Mesenchymal stem cell of Wharton's jelly (primary cell): ENCODE measurements around a stretch of chr1.

DNA sequence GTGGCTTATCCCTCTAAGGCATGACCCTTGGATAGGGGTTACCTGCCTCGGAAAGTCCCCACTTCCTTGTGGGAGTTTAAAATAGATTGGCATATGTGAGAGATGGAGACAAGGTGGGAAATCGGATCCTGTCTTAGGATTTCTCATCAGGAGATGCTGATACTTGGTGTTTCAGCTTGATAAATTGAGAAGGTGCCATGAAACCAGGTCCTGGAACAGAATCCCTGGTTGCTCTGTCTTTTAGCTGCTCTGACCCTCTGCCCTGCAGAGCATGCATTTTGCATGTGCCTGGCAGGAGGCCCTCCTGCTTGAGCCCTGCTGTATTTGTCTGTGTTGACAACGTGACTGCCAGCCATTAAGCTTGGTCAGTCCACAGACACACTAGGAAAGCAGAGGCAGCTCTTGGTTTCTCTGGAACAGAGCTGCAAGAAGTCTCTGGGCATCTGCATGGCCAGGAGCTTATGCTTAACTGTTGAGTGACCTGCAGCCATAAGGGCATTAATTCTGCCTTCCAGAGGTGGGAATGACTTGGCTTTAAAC is 2.5 kb downstream of the SLC25A44 start:
- CAGE, long polyA plus RNA, result no peak

GRCh38 chr1:156291132-156292118 is 4.1 kb downstream of the GLMP start:
- CAGE, long polyA plus RNA, result no peak

DNA sequence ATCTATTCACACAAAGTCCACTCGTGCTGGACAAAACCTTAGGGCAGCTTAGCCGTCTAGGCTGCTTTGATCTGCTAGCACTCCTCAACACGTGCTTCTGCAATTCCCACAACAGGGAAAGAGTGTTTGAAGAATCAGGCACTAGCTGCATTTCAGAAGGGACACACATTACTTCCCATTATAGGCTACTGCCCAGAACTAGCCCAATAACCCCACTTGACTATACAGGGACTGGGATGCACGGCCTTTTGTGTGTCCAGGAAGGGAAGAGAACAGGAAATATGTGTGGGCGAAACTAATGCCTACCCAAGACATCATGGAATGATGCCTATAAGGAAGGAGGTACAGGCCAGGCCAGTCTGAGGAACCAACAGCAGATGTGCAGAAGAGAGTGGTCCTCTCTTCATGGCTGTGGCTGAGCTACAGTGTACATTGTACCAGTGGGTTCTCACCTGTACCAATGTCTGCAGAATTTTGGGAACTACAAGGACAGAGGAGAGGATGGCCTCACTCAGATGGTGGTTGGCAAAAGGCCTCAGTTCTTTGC is 39.2 kb downstream of the MEF2D start:
- CAGE, long polyA plus RNA, result no peak

GRCh38 chr1:156478879-156479444 is 21.6 kb downstream of the MEF2D start:
- CAGE, long polyA plus RNA, result no peak

GRCh38 chr1:156488961-156490078 is 11.3 kb downstream of the MEF2D start:
- CAGE, long polyA plus RNA, result no peak

DNA sequence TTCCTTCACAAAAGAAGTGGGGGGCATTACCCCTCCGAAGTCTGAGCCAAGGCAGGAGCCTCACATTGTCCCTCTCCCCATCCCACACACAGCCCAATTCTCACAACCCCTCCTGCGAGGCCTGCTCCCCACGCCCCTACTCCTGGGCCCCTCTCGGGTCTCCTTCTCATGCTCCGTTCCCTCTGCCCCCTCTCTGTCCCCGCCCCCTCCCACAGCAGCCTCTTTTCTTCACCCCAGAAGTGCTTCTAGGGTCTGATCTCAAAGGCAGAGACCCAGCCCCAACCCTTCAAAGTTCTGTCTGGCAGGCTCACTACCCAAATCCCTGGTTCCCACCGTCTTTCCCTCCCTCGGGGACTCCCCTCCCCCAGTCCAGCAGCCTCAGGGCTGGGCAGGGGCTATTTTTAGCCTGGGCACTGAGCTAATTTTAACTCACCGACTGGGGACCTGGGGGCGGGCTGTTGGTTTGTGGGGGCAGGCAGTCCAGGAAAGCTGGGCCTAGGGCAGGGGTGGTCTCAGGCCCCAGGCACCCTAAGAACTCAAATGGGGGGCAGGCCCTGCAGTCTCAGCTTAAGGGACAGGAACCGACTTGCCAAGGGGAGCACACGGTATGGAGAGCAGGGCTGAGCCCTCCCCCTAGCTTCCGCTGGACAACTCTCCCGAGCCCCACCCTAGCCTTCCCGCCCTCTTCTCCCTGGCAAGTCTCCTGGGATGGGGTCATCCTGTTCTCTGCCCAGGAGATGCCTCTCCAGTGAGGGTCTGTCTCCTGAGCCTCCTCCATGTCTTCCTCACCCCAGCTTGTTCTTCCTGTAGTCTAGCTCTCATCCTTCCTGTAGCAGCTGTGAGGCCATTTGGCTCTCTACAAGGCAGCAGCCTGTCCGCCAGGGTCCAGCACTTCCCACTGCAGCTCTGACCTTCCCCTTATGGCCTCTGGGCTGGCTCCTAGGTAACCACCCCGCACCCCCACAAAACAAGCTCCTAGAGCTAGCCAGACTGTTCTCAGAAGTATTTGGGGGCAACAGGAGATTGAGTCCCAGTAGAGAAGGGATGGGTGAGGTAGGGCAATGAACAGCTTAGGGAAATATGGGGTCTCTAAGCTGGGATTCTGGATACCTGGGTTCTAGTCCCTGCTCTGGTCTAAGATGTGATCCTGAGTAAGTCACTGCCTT is 10.1 kb downstream of the MEF2D start:
- CAGE, long polyA plus RNA, result no peak

DNA sequence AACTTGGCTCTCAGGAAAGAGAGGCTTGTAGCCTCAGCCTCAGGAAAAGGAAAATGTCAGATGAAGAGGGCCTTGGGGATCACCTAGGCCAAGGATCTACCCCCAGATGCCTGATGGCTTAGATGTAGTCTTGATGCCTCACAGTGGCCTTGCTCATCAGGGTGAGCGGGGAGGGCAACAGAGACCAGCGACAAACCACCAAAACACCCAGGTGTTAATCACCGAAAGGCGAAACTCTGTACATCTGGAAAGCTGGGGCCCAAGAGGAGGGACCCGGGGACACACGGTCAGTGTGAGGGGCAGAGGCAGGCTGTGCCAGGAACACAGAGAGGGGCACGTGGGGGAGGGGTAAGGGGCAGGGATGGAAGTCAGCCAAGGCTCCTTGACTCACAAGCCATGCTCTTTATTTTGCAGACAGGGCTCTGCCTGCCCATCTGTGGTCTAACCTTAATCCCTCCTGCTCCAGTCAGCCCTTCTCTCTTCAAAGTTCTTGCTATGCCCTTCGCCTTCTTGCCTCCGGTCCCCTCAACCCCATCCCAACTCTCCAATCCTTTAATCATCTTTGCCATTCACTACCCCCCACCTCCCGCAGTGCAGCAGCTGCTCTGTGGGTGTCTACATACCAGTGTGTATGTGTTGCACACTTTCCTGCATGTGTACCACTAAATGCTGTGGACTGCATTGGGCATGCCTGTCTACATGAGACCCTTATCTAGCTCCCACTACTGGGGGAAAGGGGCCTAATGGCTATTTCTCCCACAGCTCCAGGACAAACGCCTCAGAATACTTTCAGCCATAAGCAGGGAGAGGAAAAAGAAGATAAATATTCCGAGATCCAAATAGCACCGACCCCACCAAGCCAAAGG is 4.2 kb downstream of the MEF2D start:
- CAGE, long polyA plus RNA, result no peak

GRCh38 chr1:156524252-156525099 is 23.9 kb upstream of the MEF2D start:
- CAGE, long polyA plus RNA, result no peak

DNA sequence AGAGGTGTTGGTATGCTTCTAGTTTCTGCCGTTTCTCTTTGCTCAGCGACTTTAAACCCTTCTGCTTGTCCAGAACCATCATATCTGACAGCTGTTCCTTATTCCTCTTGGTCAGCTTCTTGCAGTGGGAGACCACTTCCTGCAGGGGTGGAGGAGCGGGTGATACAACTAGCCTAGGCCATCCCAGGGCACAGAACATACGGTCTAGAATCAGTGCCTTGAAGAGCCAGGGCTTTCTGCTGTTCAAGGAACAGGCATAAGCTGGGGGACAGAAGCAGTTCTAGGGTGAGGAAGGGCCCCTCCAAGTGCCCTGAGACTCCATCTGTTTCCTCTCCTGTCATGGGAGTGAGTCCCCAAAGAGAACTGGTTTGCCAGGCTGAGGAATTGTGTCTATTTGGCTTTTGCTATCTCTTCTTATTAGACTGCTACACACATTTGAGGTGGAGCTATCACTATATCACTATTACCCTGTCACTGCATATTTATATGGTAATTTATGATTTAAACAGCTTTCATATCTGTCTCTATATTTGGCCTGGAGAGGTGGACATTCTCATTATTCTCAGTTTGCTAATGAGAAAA is 32.4 kb downstream of the IQGAP3 start:
- CAGE, long polyA plus RNA, result no peak

DNA sequence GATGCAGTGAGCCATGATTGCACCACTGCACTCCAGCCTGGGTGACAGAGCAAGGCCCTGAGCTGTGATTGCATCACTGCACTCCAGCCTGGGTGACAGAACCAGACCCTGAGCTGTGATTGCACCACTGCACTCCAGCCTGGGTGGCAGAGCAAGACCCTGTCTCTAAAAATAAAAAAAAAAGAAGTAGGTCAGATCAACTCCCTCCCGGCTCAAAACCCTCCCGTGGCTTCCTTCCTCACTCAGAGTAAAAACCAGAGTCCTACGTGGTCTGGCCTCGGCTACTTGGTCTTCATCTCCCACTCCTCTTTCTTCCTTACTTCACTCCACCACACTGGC is 19.4 kb downstream of the IQGAP3 start:
- CAGE, long polyA plus RNA, result no peak

- CAGE, long polyA plus RNA, result no peak
Observed at GRCh38 chr1:156623820-156624859, 4.9 kb downstream of the HAPLN2 start.

DNA sequence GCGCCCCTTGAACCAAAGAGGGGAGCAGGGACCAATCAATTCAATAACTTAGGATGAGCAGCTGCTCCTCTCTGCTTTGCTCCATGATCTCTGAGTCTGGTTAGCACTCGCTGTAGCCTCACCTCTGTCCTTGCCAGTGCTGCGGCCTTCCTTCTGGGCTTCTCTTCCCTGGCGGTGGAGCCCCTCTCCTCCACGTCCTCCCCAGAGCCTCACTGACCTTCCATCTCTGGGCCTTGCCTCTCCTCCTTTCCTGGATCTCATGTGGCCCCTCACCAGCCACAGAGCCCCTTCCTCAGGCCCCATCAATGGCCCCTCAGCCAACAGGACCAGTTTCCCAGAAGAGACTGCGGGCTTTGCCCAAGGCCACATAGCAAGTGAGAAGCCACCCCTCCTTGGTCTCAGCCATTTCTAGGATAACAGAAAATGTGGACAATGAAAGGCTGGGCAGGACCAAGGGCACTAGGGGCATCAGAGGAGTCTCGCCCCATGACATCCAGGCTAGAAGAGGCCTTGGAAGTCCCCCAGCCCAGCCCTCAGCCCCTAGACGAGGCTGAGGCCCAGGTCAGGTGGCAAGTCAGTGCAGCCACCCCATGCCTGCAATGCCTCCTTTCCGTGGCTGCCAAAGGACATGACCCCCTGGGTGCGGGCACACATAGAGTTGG is 2.8 kb downstream of the NES start:
- CAGE, long polyA plus RNA, result no peak

DNA sequence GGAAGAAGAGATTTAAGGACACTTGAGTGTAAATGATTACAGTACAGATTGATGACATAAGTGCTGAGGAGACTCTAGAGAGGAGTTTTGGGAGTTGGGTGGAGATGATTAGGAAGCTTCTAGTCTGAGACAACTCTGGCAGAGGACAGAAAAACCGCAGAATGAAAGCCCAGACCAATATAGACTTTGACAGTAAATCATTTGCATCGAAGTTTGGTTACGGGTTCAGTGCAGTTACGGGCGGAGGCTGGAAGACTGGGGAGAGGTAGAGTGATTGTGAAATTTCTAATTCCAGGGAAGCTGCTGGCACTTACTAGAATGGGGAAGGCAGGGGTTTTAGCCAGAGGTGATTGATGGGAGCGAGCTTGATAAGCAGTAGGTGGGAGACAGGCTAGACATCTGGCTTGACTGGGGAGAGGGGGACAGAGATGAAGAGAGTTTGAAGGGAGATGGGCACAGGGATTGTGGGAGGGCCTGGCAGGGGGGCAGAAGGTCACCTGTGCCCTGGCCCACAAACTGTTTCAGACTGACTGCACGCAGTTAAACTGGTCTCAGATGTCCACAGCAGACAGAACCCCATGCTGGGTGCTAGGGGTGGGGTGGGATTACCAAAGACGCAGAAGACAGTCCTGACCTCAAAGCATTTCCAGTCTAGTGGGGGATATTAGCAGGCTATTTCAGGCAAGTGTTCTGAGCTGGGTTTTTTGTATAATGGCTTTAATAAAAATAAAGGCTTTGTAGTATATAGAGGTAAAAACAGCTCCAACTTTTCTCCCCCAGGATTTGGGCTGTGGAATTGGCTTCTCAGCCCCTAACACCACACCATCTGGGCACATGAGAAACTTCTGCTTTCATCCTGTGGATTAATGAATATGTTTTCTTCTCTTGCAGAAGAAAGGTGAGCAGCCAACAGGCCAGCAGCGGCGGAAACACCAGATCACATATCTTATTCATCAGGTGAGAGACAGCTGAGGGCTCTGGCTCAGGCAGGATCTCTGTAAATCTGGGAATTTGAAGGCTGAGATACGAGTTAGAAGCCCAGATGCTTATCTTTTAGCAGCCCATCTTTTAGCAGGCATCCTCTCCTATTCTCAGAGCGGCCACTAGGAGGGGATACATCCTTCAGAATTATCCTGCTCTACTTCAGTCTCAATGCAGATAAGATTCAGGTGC is 19.9 kb downstream of the SH2D2A start:
- CAGE, long polyA plus RNA, result no peak

- CAGE, long polyA plus RNA, result no peak
Observed at GRCh38 chr1:156800046-156800600, 16.5 kb downstream of the SH2D2A start.

GRCh38 chr1:156939285-156940122 is 19.1 kb downstream of the LRRC71 start:
- CAGE, long polyA plus RNA, result no peak

GRCh38 chr1:156972546-156973278 is 52.3 kb downstream of the LRRC71 start:
- CAGE, long polyA plus RNA, result no peak

DNA sequence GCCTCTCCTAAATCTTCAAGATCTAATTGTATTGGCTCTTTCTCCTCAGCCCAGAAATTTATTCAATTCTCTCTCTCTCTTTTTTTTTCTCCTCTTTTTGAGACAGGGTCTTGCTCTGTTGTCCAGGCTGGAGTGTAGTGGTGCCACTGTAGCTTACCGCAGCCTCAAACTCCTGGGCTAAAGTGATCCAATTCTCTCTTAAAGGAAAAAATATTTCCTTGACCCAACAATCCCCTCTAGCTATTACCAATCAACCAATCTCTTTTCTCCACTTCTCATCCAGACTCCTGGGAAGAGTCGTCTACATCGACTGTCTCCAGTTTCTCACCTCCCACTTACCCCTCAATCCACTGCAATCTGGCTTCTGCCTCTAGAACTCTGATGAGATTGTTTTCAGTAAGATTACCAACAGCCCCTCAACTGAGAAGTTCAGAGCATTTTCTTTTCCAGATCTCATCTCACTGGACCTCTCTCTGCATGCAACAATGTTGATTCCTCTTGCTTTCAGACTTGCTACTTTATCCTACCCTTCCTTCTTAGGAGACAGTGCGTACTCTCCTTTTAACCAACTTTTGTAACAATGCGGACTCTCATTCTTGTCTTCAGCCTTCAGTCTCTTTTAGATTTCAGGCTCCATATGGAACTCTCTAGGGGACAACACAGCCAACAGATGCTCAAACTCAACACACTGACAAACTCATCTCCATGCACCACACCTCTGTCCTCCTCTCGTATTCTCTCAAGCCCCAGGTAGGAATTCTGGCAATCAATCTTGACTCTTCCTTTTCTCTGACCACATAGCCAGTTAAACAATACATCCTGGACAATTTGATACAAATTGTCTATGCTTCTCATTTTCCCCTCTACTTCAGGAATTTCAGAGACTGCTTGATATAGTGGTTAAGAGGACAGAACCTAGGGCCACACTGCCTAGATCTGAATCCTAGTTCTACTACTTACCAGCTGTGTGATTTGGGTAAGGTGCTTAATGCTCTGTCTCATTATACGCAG is 30.9 kb downstream of the ARHGEF11 start:
- CAGE, long polyA plus RNA, result no peak

GRCh38 chr1:157994178-157995095 is 992 bp downstream of the KIRREL1 start:
- CAGE, long polyA plus RNA, result no peak

DNA sequence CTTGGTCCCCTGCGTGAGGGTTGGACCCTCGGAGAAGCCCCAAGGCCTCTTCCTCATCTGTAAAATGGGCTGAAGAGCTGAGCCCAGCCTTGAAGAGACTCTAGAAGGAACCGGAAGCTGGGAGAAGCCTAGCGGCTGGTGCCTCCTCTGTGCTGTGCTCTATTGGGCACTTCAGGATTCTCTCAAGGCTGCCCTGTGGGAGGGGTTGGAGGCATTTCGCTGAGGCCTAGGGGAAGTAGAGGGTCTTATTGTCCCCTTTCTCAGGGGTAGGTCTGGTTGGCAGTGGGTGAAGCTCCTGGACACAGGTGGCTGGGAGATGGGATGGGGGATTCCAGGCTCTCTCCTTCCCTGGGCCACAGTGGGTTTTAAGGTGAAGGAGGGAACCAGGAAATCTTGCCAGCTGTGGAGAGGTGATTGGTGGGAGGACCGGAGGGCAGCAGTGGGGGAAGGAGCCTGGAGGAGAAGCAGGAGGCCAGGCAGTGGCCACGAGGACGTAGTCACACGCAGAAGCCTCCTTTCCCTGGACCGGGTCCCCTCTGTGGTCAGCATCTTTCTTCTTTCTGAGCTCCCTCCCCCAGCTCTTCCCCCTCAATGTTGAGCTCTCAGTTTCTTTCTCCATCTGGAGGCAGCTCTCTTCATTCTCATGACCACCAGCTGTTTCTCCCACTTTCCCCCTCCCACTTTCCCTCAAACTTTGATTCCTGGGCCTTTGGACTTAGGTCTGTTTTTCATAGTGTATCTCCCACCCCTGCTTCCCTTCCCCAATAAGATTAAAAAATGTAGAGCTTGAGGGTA is 18.1 kb downstream of the KIRREL1 start:
- CAGE, long polyA plus RNA, result no peak

- CAGE, long polyA plus RNA, result no peak
Observed at GRCh38 chr1:158014327-158015088, 21.1 kb downstream of the KIRREL1 start.